AG09319 (cell line): ENCODE measurements around a stretch of chr20.

GRCh38 chr20:50047003-50047537 lies 64.3 kb downstream of the SNAI1 start:
- RRBS: 6% methylated on average over 2 of the region's 17 CpGs

DNA sequence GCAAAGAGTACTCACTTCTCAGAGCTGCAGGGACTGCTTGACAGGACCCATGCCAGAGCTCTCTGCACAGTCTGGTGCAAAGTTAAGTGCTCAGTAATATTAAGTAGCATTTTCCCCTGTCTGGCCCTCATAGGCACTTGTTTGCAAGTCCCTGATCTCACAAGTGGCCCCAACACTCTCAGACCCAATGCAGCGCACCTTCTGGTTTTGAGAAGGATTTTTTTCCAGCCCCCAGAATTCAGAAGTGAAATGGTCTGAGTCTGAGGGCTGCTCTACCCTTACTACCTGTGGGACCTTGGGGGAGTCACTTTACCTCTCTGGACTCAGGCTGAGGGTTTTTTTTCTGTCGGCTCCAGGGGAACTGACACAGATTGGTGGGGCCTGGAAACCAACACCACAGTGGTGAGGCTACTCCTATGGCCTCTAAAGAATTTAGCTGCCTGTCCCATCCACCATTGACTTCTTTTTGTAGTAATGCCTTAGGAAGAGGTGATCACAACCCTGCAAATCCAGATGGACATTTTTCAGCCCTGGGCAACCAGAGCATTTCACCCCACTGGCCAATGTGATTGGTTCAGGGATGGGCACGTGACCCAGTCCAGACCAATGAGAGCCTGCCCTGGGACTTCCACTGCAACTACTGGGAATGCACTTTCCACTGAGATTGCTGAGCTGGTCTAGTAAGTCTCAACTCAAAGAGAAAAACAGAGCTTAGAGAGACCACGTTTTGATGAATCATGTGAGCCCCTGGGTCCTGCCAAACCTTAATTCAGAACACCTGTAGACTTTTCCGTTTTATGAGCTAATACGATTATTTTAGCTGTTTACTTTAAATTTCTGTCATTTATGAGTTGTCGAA lies 8.7 kb upstream of the UBE2V1 start:
- RRBS: no CpG with 5 or more reads among the region's 7 CpGs

GRCh38 chr20:50195037-50196039 lies 4.7 kb downstream of the CEBPB start:
- RRBS: no CpG with 5 or more reads among the region's 20 CpGs

DNA sequence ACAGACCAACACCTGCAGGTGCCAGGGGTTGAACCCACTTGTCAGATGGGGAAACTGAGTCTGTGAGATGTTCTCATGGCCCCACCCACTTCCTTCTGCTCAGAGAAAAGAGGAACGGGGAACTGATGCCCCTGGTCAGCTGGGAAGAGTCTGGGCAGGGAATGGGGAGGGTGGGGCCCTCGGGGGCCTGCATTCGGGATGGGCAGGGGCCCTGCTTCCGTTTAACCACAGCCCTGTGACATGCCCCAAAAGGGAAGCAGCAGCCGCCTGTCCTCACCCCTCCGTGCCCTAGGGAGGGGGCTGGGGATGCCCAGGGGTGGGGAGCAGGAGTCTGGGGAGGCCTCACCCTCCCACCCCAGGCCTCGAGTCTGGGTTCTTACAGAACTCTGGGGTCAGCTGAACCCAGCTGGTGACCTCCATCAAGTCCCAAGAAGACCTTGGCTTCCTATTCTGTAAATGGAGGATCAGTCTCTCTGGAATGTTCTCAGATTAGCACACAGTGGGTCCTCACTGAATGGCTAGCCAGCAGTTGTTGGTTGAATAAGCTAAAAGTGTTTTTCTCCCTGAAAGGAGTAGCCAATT lies 81.5 kb downstream of the CEBPB start:
- RRBS: no CpG with 5 or more reads among the region's 7 CpGs

DNA sequence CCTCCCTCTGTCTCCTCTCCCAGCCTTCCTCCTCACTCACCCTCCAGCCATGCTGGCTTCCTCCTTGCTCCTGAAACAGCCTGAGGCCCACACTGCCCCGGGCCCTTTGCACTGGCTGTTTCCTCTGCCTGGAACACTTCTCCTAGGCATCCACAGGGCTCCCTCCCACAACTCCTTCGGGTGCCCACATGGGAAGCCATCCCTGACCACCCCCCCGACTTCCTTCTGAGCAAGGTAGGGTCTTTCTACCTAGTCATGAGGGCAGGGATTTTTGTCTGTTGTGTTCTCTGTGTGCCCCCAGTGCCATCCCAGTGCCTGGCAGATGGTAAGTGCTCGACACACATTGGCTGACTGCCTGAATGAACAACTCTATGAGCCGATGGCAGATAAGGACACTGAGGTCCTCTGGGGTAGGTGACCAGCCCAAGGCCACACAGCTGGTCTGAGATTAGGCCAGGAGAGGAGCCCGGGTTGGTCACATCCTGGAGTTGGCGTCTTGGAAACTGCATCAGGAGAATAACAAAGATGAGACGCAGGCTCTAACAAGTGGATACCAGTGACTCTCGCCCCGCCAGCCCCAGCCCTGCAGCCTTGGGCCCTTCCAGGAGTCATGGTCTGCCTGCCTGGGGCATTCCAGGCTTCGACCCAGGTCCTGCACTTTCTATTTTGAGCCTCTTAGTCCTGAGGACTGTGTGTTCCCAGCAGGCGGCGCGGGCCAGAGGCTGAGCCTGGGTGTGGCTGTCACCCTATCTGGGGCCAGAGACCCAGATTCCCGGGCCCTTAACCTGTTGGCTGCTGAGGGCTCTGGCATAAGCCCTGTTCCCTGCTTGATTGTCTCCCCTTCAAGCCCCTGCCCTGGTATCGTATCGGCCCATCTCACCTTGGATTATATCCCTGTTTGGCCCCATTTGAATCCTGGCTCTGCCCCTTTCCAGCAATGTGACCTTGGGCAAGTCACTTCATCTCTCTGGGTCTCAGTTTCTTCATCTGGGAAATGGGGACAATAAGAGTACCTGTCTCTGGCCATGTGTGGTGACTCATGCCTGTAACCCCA lies 88.1 kb downstream of the CEBPB start:
- RRBS: no CpG with 5 or more reads among the region's 17 CpGs

DNA sequence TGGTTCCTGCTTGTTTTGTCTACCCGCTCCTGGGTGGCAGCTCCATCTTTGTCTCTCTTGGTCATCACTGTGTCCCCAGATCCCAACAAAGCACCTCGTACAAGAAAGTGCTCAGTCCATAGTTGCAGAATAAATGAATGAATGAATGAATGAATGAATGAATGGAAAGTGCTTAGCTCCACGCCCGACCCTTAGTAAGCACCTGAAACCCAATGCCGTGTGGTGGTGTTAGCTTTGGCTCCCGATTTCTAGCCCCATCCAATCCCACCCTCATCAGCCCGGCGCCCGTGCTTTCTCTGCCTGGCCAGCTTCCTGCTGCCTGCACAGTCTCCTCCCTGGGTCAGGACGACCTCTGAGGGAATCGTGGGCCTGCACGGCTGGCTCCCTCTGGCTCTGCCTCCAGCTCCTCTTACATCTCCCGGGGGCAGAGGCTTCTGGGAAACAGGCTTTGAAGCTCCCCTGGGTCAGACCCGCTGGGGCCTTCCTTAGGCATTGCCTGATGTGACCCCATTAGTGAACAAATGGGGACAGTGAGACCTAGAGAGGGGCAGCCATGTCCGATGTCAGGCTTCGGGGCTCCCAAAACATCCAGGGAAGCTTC lies 94.0 kb downstream of the CEBPB start:
- RRBS: no CpG with 5 or more reads among the region's 16 CpGs

- RRBS: no CpG with 5 or more reads among the region's 19 CpGs
These were observed 122.3 kb downstream of the CEBPB start for GRCh38 chr20:50312528-50313703.

GRCh38 chr20:50333868-50334468 lies 143.3 kb downstream of the CEBPB start:
- RRBS: no CpG with 5 or more reads among the region's 11 CpGs

DNA sequence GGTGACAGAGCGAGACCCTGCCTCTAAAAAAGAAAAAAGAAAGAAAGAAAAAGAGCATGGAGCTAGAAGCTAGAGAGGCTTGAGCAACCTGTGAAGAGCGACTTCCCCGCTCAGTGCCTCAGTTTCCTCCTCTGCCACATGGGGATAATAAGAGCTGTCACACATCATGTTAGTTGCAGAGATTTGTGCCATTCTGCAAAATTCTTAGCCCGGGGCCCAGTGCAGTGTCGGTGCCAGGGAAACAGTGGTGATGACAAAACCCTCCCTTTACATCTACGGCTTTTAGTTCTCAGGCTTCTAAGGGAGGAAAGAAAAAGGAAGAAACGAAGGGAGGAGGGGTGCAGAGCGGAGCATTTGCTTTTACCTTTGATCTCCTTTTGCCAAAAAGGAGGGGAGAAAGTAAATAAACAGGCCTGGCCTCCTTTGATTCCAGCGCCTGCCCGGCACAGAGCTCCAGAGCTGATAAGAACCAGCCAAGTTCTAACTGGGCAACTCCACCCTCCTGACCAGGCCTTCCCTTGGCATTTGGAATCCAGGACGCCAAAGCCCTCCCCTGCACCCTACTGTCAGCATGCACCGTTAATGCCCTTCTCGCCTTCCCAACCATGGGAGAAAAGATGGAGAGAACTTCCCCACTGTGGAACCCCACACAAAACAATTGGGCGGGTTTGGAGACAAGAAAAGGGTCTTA lies 120.9 kb upstream of the PTPN1 start:
- RRBS: no CpG with 5 or more reads among the region's 14 CpGs

DNA sequence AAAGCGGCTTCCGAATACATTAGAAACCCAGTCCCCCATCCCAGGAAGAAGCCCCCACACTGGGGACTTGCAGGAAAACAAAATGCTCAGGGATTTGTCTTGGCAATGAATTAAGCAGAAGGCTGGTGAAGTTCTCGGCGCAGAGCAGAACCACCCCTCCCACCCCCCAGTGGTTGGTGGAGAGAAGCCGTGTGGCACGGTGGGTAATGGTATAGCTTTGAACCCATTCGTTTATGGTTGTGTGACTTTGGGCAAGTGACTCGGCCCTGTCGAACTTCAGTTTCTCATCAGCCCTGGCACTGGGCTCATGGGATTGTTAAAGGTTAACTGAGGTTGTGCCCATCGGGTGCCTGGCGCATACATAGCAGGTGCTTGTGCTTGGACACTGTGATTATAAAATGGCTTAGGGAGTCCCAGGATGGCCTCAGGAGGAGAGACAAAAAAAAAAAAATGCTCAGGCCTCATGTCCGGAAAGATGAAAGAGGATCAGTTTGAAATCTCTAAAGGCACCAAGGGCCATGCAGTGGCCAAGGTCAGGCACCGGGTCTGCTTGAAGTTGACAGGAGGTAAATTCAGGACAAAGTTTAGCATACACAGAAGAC lies 120.2 kb upstream of the PTPN1 start:
- RRBS: 97% methylated on average over 2 of the region's 13 CpGs

GRCh38 chr20:50390588-50391237 lies 119.5 kb upstream of the PTPN1 start:
- RRBS: no CpG with 5 or more reads among the region's 10 CpGs

GRCh38 chr20:50442451-50443051 lies 67.6 kb upstream of the PTPN1 start:
- RRBS: no CpG with 5 or more reads among the region's 7 CpGs

GRCh38 chr20:50511625-50511988 lies 1.4 kb downstream of the PTPN1 start:
- RRBS: no CpG with 5 or more reads among the region's 3 CpGs

GRCh38 chr20:50523024-50523481 lies 12.9 kb downstream of the PTPN1 start:
- RRBS: no CpG with 5 or more reads among the region's 9 CpGs

DNA sequence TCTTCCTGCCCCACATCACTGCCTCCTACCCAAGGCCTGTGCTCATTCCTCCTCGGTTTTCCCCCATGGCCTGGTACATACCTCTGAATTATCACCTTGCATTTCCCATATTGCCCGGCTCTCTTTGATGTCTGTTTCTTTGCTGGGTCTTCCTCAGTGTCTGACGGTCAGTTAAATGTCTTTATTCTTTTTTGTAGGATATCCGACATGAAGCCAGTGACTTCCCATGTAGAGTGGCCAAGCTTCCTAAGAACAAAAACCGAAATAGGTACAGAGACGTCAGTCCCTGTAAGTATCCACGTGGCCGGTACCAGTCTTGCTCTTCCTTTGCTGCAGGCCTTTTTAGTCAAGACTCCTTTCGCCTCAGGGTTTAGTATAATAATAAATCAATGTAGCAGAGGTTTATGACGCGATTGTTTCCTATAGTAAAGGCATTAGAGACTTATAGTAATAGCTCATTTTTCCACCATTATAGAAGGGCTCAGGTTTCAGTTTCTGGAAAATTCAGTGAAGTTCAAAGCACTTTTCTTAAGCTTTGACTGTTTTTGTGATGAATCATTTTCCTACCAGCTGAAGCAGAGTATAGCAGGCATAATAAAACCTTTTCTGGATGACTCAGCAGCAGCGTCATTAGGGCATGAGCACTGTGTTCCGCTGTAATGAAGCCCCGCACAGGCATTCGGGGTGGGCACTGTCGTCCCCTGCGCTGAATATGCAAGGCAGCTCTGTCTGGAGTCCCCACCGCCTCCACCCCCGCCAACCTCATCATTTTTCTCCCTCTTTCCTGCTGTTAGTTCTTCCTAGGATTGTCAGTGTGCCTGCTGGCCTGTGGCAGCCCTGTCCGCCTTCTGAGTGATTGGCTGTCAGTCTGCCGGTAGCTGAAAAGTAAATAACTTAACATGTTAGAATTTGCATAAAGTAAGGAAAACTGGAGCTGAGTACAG lies 51.3 kb downstream of the PTPN1 start:
- RRBS: no CpG with 5 or more reads among the region's 21 CpGs

DNA sequence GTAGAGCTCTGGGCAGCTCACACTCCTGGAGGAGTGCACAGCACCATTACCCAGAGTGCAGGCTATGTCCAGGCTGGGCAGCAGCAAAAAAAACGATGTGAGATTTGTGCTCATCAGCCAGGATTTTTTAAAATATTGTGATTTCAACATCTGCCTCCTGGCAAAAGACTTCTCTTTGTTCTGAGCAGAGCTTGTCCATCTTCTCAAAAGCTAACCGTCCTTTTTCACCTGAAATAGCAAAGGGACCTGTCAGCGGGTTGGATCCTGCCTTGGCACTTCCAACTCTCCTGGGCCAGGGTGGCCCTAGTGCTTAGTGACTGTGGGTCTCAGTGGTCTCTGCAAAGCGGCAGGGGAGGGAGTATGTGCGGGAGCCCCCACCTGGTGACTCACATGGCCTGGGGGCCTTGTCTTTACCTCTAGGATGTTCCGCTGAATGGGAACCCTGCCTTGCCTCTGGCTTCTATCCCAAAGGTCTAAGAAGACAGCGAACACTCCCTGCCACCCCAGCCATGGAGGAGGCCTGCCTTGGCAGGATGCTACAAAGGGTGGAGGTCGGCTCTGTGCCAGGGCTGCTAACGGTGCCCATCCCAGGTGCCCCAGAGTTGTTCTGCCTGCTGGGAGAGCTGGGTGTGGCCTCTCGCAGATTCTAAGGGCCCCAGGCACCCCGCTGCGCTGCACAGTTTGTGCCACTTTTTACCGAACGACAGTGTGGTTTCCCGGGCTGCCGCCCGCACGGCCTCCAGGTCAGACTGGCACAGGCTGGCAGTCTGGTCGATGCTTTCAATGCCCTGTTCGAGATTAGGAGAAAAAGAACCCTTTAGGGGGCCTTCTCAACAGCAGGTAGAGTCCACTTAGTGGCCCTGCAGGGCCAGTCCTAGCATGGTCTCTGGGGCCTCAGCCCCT lies 77.2 kb downstream of the PTPN1 start:
- RRBS: no CpG with 5 or more reads among the region's 20 CpGs

DNA sequence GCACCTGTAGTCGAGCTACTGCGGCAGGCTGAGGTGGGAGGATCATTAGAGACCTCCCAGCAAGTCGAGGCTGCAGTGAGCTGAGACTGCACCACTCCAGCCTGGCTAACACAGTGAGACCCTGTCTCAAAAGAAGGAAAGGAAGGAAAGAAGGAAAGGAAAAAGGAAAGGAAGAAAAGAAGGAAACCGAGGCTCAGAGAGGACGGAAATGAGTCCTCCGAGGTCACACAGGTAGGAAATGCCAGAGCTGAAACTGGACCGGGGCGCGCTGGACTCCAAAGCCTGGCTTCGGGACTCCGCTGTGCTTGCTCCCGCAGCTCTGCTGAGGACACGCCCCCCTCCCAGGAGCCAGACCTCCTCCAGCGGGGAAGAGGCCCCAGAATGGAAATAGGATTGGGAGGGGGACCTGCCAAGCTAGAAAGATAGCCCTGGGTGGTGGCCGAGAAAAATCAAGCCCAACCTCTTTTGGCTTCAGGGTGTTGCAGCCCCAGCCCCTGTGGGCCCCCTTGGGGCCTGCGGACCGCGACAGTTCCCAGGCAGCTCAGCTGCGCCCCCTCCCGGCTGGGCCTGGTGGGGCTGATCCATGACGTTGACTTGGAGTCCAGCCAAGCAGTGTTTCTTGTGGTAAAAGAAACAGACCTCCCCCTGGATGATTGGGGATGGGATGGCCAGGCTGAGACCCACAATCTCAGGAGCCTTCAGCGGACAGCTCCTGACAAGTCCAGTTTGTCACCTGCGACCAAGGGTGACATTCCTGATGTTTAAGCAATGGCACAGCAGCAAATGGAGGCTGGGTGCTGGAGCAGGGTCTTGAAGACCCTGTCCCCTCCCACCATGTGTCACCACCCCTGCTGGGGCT lies 55.6 kb downstream of the RIPOR3 start:
- RRBS: no CpG with 5 or more reads among the region's 23 CpGs

- RRBS: no CpG with 5 or more reads among the region's 19 CpGs
These were observed 54.6 kb downstream of the RIPOR3 start for GRCh38 chr20:50636513-50637391.

GRCh38 chr20:50710733-50710994 lies 19.3 kb upstream of the RIPOR3 start:
- RRBS: no CpG with 5 or more reads among the region's 5 CpGs

DNA sequence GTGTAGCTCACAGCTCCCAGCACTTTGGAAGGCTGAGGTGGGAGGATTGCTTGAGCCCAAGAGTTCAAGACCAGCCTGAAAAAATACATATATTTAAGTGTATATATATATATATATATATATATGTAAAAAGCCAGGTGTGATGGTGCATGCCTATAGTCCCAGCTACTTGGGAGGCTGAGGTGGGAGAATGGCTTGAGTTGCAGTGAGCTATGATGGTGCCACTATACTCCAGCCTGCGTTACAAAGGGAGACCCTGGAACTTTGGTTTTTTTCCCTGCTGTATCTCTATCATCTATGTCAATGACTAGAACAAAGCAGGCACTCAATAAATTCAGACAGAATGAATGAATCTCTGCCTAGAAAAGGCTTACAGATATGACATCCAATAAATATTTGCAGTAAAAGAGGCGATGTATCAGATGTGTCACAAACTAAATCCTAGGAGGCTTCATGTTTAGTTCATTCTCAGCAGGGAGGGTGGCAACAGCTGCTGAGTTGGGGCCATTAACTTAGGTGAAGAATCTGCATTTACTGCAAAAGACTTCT lies 12.0 kb downstream of the ADNP start:
- RRBS: no CpG with 5 or more reads among the region's 2 CpGs